LHCN-M2 (cell line): ENCODE results near the genes QPCT, CYP1B1 and SRSF7.

- RAMPAGE, long total RNA, result no peak
Measured at GRCh38 chr2:37126231-37126488, 30.6 kb downstream of the EIF2AK2 start.

DNA sequence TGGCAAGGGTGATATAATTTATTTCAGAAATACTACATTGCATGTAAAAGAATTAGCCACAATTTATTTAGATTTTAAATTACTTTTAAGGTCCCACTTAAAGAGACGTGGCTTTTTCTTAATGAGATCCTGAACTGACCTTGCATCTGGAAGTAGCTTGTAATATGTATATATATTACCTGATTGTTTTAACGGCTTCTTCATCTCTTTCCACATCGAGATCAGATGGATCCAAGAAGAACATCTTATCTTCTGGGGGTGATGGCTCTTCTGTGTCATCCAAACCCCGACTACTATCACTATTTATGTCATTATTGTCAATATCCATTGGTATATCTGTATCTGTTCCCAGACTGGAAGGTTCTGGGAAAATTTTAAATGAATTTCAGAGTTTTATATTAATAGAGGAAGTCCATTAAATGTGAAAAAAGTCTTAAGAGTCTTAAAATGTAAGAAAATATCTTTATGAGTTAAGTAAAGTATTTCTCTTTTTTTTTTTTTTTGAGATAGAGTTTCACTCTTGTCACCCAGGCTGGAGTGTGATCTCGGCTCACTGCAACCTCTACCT, 45.0 kb downstream of the PRKD3 start:
- RAMPAGE, long total RNA, result no peak

DNA sequence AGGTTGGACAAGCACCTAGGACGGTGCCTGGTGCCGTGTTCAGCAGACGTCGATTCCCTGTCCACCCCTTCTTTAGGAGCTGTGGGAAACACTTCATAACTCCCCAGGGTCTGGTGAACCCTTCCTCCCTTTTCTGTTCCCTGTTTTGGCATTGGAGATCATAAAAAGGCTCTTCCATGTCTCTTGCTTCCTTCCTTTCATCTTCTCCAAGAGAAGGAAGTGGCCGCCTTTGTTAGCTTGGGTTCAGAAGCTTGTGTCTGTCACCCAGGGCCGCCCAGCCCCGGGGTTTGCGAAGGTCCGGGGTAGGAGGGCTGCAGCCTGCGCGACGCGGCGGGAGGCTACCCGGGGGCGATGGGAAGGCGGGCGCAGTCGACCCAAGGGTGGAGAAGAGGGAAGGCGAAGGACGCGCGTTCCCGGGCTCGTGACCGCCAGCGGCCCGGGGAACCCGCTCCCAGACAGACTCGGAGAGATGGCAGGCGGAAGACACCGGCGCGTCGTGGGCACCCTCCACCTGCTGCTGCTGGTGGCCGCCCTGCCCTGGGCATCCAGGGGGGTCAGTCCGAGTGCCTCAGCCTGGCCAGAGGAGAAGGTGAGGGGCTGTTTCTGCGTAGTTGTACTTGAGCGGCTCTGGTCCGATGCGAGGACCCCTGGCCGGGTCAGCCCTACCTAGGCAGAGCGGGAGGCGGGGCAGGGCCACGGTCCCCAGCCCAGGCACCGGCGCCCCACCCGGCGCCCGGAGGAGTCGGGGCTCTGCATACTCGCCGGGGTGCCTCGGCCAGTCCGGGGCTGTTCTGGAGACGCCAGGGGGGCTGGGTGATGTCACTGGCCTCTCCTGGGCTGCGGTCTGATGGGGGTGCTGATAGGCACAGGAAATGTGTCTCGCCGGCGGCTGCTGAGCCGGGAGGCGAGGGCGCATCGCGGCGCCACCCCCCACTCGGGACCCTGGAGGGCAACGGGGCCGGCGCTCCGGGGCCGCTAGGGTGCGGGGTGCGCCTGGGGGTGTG, at the start of gene QPCT:
TSS of gene QPCT (plus strand) at position 368 of the 1,004 bp plus-strand sequence.
- RAMPAGE, long total RNA, result no peak

GRCh38 chr2:37562178-37562692, 109.2 kb downstream of the CDC42EP3 start:
- RAMPAGE, long total RNA, result no peak

DNA sequence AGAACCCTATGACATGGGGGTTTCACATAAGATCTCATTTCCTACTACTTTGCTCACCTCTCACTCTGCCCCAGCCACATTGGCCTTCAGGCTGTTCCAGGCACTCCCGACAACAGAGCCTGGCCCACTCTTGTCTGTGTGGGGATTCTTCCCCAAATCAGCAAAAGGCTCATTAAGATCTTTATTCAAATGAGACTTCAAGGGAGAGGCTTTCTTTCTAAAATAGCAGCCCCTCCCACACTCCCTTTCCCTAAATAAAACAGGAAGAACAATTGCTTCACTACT, 3.5 kb upstream of the CDC42EP3 start:
- RAMPAGE, long total RNA, result no peak

GRCh38 chr2:37828334-37828619, 96.8 kb upstream of the RMDN2 start:
- RAMPAGE, long total RNA, result no peak

GRCh38 chr2:38074558-38075322, 1.2 kb downstream of the CYP1B1 start:
- RAMPAGE, long total RNA, result no peak

DNA sequence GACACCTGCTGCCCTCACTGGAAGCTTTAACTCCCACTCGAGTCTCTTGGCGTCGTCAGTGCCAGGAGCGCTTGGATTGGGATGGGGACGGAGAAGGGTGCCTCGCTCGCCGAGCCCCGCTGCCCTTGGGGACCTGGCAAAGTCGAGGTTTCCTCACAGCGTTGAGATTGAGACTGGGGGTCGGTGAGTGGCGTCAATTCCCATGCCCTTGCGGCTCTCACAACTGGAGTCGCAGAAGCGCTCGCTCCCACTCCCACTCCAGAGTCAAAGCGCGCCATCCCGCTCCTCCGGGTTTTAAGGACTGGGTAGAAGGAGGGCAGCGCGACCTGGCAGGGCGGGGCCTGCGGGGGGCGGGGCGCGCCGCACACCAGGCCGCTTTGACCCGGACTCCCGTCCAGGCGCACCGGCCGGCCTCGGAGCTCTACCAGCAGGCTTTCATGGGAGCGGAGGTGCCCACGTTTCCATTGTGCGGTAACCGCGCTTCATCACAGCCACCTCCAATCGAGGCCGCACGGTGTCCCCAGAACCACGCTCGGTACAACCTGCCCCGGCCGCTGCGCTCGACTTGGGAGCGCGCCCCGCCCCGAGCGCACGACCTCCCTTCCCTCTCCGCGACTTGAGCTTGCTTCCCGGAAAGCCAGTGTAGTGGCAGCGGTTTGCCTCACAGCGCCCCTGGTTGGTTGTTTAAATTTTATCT, at the start of gene CYP1B1:
TSS of gene CYP1B1 (minus strand) at position 266 of the 697 bp plus-strand sequence.
- RAMPAGE, long total RNA, result no peak

GRCh38 chr2:38082481-38083385, 6.8 kb upstream of the CYP1B1 start:
- RAMPAGE, long total RNA, result no peak

DNA sequence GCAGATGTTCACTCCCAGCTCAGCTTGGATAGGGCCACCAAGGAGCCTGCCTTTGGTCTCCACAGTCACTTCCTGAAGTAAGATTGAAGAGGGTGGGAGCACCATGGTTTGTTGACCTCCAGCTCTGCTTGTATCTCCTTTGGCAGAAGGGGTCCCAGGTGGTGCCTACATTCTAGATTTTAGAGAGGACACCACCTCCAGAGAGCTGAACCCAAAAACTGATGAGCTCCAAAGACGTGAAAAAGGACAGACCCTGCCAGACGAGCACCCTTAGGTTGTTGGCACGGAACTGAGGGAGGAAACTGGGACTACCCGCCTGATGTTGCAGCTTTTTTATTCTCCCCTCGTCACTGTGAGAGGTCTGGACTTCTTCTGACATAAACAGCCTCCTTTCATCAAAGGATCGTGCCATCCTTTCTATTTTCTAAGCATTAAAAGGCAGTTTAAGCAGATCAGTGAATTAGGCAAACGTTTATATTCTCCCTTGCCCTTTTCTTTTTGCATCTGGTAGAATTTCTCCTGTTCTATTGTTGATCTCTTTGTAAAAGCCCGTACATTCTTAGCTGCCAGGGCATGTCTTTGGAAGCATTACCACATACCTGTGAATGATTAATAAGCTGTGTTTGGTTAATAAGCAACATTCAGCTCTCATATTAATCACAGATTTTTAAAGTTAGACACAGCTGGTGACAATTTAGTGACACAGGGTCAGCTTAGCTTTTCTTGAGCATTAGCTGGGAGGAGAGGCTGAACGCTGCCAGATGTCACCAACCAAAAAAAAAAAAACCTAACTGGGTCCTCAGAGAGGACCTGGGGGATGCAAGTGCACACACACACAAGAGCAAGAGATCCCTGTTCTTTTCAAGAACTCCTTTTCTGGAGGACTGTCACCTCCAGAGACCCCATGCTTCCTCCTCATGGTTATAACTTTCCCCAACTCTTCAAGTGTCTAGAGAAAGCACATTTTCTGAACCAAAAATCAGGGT, 33.7 kb upstream of the CYP1B1 start:
- RAMPAGE, long total RNA, result no peak

GRCh38 chr2:38671274-38671538, 5.3 kb downstream of the GALM start:
- RAMPAGE, long total RNA, result no peak

GRCh38 chr2:38750797-38751534, at the start of gene SRSF7:
Gene SRSF7 (minus strand): TSS chr2:38751361.
- RAMPAGE, long total RNA, result no peak

DNA sequence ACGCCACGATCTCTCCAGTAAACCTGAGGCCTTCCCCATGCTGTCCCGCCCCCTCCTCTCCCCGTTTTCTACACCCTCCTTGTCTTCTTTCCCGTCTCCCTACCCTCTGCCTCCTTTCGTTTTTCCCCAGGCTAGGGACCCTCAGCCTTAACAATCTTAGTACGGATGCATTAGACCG, 263 bp upstream of the SRSF7 start:
- RAMPAGE, long total RNA, result no peak

- RAMPAGE, long total RNA, result no peak
Measured at GRCh38 chr2:38778300-38778931, 406 bp downstream of the GEMIN6 start.

- RAMPAGE, long total RNA, result no peak
Measured at GRCh38 chr2:39052529-39052865, 68.4 kb downstream of the SOS1 start.

DNA sequence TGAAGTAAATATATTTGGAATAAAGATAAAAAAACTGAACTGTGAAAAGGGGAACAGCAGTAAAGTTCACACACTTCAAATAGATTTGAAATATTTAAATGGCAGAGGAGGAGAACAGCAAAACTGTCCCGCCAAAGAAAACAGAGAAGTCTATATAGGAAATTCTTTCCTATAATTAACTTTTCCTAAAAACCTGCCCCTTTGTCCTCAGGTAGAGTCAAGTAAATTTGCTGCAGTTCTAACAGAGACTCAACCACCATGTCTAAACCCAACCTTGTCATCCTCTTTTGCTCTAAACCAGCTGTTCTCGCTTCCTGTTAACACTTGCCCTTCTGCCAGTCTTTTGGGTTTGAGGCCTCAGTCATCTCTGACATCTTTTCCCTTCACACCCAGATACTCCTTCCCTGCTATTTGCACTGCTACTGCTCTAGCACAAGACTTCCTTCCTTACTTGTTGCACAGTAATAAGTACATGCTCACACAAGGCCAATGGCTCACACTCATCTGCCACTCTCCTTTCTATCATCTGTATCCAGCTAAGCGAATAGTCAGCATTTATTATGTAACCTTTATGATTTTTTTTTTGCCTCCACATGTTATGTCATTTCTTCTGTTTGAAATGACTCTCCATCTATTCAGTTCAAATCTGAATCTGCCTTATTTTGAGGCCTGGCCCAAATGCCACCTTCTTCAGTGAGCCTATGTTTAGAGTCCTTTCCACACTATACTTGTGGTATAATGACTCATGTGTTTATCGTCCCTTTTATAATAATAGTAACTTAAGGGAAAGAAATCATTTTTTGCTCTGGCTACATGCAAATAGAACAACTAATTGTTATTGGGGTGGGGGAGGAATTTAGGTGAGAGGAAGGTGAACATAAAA, 145.3 kb upstream of the SOS1 start:
- RAMPAGE, long total RNA, result no peak

GRCh38 chr2:39504084-39505254, 67.4 kb upstream of the MAP4K3 start:
- RAMPAGE, long total RNA, result no peak

DNA sequence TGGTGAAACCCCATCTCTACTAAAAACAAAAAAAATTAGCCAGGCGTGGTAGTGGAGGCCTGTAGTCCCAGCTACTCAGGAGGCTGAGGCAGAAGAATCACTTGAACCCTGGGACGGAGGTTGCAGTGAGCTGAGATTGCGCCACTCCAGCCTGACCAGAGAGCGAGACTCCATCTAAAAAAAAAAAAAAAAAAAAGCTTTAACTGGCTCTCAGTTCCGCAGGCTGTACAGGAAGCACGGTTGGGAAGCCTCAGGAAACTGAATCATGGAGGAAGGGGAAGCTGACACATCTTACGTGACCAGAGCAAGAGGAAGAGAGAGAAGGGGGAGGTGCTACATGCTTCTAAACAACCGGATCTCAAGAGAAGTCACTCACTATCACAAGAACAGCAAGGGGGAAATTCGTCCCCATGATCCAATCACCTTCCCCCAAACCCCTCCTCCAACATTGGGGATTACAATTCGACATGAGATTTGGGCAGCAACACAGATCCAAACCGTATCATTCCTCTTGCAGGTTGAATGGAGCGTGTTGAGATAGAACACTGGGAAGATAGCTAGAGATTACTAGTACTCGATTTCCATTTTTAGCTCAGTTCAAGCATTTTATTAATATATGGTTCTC, 505.7 kb upstream of the SLC8A1 start:
- RAMPAGE, long total RNA, result no peak

DNA sequence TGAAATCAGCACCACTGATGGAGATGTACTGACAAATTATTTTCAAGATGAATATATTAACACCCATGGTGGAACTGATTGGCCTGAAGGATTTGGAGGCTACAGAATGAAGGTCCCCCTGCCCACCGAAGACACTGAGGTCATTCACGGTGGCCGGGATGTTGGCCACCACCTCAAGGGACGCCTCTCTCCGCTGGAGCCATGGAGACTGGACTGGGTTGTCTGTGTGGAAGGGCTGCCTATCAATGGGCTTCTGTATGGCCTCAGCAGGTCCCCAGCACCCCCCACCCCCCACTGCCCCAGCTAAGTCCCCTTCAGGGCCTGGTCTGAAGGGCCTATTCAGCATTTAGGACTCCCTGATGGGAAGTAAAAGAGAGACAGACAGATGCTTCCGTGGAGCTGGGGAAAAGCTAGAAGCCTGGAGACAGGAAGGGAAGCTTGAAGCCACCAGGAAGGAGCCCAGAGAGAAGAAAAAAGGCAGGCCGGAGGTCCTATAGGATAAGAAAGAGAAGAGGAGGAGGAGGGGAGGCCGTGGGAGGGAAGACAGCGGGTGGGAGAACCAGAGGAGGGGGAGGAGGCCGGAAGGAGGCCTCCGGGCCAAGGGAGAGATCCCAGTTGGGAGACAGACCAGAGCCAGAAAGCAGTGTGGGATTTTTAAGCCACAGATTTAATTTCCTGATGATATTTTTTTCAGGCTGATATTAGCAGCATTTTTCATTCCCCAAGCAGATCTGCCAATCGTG, 107.2 kb upstream of the PKDCC start:
- RAMPAGE, long total RNA, result no peak

GRCh38 chr2:42001747-42002124, 46.1 kb upstream of the PKDCC start:
- RAMPAGE, long total RNA, result no peak